CMK (cell line): ENCODE data around the gene OBP2B.

- RRBS: 98% methylated on average over 5 of the region's 18 CpGs
These were observed 18.7 kb downstream of the RAPGEF1 start for GRCh38 chr9:131721019-131721703.

DNA sequence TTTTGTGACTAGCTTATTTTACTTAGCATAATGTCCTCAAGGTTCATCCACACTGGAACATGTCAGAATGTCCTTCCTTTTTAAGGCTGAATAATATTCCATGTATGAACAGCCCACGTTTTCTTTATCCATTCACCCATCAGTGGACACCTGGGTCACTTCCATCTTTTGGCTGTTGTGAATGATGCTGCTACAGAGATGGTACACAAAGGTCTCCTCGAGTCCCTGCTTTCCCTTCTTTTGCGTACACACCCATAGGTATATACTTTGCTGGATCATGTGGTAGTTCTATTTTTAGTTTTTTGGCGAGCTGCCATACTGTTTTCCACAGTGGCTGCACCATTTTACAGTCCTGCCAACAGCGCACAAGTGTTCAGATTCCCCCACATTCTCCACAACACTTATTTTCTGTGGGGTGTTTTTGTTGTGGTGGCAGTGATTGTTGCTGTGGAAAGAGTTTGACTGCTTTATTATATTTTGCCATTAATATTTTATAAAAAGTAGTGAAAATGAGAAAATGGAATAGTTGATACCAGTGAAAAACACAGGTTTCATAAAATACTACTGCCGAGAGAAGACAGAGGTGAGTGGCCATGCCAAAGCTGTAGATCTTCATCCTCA lies 16.2 kb downstream of the RAPGEF1 start:
- RRBS: no CpG with 5 or more reads among the region's 6 CpGs

- RRBS: no CpG with 5 or more reads among the region's 6 CpGs
These were observed 1.2 kb downstream of the MED27 start for GRCh38 chr9:132078488-132078851.

GRCh38 chr9:132243296-132243865 lies 81.5 kb downstream of the NTNG2 start:
- RRBS: no CpG with 5 or more reads among the region's 11 CpGs

DNA sequence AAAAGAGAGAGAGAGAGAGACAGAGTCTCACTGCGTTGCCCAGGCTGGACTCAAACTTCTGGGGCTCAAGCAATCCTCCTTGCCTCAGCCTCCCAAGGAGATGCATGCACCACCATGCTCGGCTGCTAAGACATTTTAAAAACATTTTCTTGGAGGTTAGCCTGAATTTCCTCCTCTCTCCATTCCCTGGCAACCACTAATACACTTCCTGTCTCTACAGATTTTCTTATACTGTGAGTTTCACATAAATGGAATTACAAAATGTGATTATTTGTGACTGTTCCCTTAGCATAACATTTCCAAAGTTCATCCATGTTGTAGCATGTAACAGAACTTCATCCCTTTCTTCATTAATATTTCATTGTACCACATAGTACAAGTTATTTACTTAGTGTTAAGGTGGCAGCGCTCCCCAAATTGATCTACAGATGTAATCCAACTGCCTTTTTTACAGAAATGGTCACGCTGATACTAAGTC lies 82.3 kb downstream of the SETX start:
- RRBS: no CpG with 5 or more reads among the region's 4 CpGs

DNA sequence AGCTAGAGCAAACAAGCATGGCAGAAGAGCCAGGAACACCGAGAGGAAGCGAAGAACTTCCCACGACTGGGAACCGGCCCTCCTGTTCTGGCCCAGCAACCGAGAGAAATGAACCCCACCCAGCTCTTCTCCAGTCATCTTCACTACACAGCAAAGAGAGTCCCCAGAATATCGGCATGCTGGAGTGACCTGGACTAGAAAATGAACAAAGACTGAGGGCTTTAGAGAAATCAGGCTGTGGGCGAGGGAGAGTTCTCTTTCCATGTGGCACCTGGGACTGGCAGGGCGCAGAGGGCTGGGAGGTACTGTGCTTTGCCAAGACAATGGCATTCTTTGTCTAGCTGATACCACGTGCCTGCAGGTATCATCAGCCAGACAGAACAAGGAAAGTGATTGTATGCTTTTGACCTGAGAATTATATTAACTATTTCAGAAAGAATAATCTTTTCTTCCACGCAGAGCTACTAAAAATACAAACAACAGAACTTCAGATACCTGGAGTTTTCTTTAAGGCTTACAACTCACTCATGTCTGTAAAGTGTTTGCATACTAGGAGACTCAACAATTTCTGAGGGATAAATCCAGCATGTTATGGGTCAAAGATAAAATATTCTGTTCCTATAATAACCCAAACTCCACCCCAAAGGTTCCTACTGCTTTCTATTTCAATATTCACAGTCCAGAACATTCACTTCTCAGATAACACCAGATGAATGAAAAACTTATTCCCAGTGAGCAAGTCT lies 30.4 kb downstream of the DDX31 start:
- RRBS: no CpG with 5 or more reads among the region's 10 CpGs

DNA sequence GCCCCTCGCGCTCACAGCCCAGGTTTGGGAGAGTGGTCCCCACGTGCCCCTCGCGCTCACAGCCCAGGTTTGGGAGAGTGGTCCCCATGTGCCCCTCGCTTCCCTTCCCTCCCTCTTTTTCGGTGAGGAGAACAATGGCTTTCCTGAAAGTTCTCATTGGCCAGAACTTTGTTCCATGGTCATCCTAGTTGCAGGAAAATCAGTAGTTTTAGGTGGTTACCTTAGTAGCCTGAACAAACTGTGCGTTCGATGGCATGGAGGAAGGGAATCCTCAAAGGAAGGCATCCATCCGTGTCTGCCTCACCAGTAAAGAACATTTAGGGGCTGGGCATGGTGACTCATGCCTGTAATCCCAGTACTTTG lies 46.5 kb downstream of the GTF3C4 start:
- RRBS: no CpG with 5 or more reads among the region's 10 CpGs

GRCh38 chr9:132806954-132807587 lies 71.0 kb downstream of the AK8 start:
- RRBS: no CpG with 5 or more reads among the region's 12 CpGs

DNA sequence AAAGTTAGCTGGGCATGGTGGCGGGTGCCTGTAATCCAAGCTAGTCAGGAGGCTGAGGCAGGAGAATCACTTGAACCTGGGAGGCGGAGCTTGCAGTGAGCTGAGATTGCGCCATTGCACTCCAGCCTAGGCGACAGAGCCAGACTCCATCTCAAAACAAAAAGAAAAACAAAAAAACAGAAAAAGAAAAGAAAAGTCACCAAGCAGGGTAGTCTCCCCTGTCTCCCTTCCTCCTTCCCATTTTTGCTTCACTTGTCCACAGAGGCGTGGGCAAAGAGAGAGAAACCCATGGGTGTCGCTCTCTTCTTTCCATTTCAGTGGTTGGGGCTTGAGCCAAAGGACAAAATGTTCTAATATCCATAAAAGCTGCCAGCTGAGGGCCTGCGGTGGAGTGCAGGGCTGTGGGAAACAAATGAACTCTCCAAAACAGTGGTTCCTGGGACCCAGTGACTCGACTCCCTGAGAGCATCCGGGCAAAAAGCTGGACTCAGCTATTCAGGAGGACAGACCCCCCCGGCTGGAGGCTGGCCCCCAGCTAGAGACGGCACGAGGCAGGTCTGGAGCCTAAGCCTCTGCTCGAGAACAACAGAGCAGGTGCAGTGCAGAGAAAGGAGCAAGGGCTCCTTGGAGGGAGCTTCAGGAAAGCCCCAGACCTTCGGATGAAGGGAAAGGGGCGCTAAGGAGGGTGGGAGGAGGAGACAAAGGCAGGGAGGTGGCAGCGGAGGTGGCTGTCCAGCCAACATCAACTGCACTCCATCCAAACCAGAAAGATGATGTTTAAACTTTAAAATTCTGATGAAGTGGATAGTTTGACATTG lies 6.8 kb downstream of the AK8 start:
- RRBS: no CpG with 5 or more reads among the region's 16 CpGs

GRCh38 chr9:133060894-133061747 lies 660 bp upstream of the CEL start:
- RRBS: no CpG with 5 or more reads among the region's 21 CpGs

DNA sequence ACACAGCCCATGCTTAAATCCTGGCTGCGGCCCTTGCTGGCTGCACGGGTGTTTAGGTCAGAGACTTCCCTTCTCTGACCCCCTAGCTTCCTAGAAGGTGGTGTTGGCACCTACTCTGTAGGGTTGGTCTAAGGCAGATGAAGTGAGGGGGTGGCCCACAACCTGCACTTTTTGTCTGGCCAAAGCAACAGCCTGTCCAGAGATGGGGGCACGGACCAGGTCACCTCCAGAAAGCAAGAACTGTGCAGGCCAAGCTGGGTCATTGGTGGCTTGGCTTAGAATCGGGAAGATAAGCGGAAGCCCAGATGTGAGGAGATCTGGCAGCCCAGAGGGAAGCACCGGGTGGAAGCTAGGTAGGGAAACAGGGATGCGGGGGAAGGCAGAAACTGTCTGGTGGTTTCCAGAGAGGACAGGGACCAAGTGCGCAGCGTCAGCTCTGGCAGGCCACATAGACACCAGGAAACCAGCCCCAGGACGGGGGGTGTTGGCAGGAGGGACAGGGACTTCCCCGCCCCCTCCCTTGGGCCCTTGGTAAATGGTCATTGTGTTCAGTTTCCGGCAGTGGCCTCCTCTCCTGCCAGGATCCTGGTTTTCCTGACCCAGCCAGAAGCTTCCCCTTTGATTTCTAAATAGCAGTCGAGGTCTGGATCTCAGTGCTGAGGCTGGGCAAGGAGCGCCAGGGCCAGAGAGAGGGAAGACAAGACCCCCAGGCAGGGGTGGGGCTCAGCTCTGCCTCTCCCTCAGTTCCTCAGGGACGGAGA lies 2.1 kb downstream of the RALGDS start:
- RRBS: no CpG with 5 or more reads among the region's 15 CpGs

DNA sequence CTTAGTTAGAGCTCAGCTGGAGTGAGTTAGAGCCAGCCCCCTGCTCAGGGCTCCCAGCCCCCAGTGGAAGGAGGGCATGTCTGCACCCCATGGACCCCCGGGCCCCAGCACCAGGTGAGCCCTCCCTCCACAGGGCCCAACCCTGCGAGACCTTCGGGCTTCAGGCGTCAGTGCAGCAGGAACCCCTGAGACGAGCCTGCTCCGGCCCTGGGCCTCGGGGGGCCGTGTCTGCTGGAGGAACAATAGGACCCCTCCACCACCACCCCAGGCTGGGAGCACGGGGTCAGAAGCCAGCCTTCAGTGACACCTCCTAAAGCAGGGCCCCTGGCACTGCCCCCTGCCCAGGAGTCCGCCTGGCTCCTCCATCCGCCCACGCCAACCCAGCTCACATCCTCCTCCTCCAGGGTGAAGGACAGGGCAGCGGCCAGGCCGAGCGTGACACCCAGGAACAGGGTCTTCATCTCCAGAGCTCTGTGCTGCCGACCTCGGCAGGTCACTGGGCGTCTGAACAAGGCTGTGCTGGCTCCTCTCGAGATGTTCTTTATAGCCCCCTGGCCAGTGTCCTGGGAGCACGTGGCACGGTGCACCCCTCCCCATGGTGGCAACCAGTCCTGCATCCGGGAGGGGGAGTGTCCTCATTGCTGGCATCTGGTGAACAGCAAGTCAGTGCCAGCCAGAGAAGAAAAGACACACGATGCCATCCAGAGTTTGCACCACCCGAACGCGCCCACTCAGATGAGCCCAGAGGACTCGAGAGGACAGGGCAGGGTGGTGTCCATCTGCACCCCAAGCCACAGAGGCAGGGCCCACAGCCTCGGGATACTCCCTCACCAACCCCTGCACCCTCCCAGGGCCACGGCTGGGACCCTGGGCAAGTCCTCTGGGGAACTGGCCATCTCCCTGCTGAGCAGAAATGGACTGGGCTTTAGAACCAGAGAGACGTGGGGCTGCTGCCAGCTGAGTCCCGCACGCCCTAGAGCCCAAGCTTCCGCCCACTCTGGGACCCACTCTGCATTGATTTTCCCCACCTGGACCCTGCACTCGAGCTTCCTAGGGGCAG lies at the start of gene OBP2B:
TSS of gene OBP2B (minus strand) at position 512 of the 1,060 bp plus-strand sequence.
- RRBS: no CpG with 5 or more reads among the region's 34 CpGs

DNA sequence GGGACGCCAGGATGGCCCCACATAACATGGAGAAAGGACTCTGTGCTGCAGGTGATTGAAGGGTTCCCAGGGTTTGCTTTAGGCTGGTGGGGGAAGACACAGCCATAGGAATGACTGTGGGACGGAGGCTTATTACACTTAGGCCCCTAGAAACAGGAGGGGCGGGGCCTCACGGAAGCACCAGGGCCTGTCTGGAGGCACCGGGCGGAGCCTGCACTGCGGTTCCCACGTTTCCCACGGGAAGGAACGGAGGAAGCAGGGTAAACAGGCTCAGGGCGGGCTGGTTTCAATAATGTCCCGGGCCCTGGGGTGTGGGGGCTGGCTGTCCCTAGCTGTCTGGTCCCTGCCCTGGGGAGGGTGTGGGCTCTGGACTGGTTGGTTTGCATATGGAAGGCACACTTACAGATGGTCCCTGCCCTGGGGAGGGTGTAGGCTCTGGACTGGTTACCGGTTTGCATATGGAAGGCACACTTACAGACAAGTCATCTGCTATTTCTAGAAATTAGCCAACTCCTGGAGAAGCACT lies 14.2 kb upstream of the OBP2B start:
- RRBS: 29% methylated on average over 6 of the region's 13 CpGs

GRCh38 chr9:133237118-133237985 lies 28.3 kb upstream of the OBP2B start:
- RRBS: no CpG with 5 or more reads among the region's 17 CpGs

DNA sequence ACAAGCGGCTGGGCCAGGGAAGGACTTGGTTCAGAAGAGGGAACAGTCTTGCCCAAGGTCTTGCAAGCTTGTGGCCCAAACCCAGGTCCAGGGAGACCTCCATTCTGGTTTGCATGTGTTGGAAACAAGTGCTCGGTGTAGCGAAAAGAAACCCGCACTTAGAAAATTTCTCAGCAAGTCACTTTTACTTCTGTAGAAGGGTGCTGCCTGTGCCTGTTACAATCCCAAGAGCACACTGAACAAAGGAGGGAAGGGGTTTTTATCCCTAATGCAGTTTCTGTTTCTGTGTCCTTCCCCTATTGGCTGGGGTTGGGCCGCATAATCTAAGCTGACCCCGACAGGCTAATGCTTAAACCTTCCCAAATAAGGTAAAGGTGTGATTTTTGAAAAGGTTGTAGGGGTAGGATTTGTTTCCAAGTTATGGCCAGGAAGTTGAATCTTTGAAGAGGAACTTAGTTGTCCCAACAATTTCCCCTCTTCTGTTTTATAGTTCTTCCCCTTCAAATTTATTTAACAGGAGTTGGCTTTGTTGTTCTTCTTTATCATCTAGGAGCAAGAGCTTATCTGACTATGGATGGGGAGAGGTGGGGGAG lies 57.3 kb downstream of the SURF6 start:
- RRBS: no CpG with 5 or more reads among the region's 6 CpGs

GRCh38 chr9:133387536-133388161 lies 11.5 kb downstream of the STKLD1 start:
- RRBS: no CpG with 5 or more reads among the region's 13 CpGs

- RRBS: no CpG with 5 or more reads among the region's 6 CpGs
These were observed 2.3 kb downstream of the MYMK start for GRCh38 chr9:133522444-133522930.

DNA sequence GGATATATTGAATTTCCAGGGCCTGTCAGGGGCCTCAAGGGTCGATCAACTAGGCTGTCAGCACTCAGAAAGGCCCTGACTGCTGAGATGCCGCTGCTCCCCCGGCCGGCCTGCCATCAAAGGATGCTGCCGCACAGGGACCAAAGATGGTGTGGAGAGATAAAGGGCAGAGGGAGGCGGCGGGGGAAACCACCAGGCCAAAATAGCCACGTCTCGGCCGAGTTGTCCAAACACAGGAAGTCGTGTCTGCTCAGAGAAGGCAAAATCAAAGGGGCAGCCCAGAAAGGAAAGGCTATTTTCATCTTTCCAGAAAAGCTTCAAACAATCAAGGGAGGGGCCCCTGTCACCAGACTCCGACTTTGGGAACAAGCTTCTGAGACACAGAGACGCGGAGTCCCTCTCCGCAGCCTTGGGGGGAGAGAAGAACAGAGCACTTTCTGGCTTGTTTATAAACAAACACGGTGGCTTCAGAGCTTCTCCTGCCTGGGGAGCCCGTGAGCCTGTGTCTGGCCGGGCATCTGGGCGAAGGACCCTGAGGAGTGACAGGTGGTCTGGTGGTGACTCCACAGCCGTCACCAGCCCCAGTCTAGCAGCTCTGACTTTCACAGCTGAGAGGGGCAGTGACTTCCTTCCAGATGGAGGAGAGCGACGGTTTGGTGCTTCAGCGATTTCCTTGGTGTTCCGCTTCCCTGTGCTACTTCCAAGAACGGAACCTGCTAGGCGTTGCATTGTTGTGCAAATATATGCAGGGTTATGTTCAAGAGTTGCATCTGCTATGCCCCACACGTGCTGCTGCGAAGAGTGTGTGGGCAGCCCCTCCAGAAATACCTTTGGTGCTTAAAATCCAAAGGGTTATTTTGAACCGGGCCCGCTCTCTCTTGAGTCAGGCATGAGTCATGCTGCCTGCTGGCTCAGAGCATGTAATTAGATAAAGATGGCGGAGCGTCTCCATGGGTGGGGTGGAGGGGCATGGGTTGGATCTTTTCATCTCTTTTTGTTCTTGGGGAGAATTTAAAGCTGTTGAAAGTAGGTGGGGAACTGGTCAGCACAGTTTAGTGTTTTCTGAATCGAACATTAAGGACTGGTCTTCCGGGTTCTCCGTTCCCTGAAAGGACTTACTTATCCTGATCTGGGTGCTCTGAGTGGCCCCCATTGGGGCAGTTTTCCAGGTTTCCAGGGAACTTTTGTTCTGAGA lies 24.0 kb downstream of the ADAMTSL2 start:
- RRBS: no CpG with 5 or more reads among the region's 35 CpGs

DNA sequence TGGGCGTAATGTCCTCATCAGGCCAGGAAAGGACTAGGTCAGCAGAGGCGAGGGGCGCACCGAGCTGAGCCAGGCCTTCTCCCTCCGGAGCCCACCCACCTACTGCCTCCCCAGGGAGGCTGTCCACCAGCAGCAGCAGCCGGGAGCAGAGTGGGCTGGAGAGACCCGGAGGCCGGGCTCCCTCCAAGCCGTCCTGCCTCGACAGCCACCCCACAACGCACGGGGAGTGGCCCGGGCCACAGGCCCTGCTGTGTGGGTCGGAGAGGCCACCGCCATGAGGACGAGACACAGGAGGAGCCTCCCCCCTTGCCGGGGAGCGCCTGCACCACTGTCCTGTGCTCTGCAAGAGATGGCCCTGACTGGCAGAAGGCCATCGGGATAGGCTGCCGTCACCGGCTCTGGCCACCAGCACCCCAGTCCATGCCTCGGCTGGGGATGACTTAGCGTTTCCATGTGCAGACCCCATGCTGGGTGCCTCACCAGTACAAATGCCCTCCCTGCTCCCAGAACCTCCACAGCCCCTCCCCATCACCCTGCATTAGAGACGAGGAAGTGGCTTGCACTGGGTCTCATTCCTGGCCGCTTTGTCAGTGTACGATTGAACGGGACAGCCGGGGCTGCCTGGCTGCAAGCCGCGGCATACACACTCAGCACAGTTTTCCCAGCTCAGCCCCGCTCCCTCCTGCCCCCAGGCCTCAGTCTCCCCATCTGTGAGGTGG lies 26.4 kb downstream of the SARDH start:
- RRBS: 84% methylated on average over 13 of the region's 31 CpGs

GRCh38 chr9:133731738-133732317 lies 6.3 kb downstream of the SARDH start:
- RRBS: no CpG with 5 or more reads among the region's 16 CpGs